Ileum (tissue), 1 donor: ENCODE data around the genes ESRRG and RRP15.

DNA sequence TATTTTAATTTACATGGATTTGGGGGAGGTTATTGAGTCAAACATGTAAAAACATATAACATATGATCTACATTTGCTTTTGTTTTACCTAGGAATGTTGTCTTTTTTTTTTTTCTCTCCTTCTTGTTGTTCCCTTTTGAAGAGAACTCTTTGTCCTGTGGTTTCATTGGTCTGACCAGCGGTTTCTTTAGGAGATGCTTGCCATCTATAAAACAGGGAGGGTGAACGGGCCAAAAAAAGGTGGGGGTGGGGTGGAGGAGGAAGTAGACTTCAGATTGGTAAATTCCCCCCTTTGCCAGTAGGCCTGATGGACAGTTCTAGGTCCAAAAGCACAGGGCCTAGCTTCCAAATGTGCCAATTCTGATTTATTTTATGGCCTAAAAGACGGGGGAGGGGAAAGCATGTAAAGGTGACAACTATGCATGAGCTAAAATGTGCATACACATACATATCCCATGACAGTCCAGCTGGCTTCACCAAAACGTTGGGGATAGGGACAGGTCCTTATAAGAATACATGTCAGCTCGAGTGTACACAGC is 6.5 kb upstream of the PROX1 start:
- PRO-cap: no peak

- PRO-cap: no peak
Observed at GRCh38 chr1:214028036-214028855, 40.5 kb downstream of the PROX1 start.

DNA sequence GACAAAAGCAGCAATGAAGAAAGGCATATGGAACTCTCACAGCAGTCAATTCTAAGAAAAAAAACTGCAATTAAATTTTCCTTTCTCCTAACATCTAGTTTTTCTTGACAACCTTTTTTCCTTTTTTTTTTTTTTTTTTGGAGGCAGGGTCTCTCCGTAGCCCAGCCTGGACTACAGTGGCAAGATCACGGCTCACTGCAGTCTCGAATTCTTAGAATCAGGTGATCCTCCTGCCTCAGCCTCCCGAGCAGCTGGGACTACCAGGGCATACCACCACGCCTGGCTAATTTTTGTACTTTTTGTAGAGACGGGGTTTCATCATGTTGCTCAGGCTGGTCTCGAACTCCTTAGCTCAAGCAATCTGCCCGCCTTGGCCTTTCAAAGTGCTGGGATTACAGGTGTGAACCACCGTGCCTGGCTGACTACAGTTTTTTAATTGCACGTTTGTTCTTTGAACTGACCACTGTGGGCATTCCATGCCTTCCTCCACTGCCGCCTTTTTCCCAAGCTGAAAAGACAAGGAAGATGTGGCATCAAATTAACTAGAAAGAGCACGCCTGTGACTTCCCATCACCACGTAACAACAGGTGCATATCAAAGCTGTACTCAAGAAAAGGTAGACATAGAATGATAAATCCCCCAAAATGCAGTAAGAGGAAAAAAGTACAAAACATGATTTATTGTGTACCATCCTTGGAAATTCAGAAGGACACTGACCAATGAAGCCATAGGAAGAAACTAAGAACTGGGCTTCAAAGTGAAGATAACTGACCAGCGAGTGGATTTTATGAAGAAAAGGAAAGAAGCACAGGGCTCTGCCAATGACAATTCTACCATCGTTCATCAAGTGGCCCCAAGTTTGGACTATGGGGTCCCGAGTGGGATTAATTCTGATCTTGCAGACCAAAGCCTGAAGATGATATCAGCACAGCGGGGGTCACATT is 75.2 kb downstream of the SMYD2 start:
- PRO-cap: no peak

DNA sequence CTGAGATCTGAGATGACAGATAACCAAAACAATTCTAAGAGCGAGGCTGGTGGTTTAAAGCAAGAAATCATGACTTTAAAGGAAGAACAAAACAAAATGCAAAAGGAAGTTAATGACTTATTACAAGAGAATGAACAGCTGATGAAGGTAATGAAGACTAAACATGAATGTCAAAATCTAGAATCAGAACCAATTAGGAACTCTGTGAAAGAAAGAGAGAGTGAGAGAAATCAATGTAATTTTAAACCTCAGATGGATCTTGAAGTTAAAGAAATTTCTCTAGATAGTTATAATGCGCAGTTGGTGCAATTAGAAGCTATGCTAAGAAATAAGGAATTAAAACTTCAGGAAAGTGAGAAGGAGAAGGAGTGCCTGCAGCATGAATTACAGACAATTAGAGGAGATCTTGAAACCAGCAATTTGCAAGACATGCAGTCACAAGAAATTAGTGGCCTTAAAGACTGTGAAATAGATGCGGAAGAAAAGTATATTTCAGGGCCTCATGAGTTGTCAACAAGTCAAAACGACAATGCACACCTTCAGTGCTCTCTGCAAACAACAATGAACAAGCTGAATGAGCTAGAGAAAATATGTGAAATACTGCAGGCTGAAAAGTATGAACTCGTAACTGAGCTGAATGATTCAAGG is 38.8 kb downstream of the CENPF start:
- PRO-cap: no peak

GRCh38 chr1:215081621-215082031 is 911 bp upstream of the KCNK2 start:
- PRO-cap: no peak

DNA sequence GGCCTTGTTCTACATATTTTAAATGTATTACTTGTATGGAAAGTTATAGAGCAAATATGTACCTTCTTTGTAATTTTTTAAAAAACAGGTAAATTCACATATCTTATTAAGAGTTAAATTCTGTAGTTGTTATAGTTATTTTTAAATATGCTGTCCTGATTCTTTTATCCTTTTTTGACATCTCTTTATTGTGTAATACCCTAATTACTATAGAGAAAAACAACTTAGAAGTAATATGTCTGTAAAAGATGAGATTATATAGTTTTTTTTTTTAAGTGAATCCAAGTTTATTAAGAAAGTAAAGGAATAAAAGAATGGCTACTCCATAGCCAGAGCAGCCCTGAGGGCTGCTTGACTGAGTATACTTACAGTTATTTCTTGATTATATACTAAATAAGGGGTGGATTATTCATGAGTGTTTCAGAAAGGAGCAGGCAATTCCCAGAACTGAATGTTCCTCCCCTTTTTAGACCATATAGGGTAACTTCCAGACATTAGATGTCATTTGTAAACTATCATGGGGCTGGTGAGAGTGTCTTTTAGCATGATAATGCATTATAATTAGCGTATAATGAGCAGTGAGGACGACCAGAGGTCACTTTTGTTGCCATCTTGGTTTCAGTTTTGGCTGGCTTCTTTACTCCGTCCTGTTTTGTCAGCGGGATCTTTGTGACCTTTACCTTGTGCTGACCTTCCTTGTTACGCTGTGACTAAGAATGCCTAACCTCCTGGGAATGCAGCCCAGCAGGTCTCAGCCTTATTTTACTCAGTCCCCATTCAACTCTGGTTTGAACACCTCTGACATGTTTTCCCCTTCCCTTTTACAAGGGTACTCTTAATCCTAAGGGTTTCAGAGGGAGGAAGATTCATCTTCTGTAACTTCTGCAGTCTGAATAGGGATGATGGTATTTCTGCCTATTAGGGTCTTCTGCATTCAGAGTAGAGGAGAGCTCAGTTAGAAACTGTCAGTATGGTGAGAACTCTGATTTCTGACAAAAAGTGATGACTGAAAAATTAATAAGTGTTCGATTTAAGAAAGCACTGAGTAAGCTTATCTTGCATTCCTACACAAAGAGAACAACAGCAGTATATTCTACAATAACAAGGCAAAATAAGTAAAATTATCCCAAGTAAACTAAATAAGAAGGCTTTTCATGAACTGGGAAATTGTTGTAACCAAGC is 16.1 kb downstream of the KCTD3 start:
- PRO-cap: no peak

DNA sequence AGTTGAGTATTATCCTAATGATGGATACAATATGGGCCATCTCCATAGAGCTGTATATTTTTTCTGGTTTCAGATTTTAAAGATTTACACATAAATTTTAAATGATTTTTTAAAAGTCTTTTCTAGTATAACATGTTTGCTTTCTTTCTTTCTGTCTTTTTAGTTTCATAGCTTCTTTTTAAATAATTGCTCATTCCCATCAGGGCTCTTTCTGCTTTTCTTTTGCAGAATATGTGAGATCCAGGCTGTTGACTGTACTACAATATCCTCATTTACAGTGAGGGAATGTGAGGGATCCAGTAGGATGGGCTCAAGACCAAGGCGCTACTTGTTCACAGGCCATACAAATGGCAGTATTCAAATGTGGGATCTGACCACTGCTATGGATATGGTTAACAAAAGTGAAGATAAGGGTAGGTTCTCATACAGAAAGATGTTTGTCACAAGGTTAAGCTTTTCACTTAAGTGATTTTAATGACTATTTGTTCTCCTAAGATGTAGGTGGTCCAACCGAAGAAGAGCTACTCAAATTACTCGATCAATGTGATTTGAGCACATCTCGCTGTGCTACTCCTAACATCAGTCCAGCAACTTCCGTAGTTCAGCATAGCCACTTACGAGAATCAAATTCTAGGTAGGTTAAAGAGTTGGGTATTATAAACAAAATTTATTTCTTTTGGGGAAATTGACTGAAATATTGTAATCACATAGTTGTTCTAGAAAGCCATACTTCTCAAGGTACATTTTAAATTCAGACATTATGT is 51.7 kb downstream of the KCTD3 start:
- PRO-cap: no peak

- PRO-cap: unidirectional peak, plus-strand start at chr1:216311579
Observed at GRCh38 chr1:216311332-216311970, 111.8 kb downstream of the USH2A start.

DNA sequence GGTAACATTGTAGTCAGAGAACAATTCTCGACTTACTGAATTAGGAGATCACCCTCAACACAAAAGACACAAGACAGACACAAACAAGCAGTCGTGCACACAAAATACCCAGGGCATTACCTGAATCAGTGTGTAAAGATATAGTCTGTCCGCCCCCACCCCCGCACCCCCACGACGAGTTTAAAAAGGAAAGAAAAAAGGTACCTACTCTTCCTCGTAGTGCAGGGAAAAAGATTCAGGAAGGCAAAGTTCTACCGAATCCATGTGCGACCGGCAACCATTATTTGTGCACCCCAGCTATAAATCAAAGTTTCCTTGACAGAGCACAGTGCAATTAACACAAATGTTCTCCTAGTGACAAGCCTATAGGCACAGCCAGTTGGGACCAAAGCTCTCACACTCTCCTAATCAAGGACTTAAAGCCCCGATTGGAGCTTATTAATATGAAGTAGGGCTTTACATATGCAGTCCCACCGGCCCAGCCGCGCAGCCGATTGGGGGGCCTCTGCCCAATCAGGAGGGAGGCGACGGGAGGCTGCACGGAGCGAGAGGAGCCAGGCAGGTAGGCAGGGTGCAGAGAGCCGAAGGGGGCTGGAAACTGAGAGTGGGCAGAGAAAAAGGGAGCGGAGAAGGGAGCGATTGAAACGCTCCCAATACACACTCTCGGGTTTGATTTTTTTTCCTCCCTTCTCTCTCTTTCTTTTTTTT is at the start of gene ESRRG:
TSS of gene ESRRG (minus strand) at position 394 of the 708 bp plus-strand sequence.
- PRO-cap: bidirectional peak, plus-strand start at position 565 of the sequence, minus-strand start at position 410 of the sequence

GRCh38 chr1:217076731-217077417 is 353.6 kb upstream of the ESRRG start:
- PRO-cap: no peak

DNA sequence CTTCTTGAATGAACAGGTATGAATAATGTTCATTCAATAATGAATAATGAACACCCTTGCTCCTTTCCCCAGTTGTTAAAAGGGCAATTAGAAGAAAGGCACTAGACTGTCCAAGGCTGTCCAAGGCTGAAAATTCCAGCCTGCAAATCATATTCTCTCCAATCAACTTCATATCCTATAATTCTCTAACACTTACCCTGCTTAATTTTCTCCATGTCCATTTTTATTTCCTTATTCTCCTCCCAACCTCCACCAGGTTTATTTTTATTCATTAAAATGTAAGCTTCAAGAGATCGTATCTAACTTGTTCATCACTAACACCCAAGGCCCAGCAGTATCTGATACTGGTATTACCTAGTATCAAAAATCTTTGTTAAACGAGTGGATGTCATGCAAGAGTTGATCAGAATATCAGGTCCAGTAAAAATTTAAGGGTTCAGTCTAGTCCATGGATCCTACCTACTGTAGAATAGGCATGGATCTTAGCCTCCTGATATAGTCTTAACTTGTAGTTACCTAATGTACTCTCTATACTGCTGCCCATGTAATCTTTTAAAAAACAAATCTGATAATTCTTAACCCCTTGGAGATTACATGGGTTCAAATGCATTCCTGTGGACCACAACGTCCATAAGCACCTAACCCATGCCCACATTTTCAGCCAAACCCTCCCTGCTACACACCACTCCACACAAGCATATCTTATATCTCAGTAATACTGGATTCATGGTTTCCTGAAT is 29.1 kb downstream of the GPATCH2 start:
- PRO-cap: no peak

DNA sequence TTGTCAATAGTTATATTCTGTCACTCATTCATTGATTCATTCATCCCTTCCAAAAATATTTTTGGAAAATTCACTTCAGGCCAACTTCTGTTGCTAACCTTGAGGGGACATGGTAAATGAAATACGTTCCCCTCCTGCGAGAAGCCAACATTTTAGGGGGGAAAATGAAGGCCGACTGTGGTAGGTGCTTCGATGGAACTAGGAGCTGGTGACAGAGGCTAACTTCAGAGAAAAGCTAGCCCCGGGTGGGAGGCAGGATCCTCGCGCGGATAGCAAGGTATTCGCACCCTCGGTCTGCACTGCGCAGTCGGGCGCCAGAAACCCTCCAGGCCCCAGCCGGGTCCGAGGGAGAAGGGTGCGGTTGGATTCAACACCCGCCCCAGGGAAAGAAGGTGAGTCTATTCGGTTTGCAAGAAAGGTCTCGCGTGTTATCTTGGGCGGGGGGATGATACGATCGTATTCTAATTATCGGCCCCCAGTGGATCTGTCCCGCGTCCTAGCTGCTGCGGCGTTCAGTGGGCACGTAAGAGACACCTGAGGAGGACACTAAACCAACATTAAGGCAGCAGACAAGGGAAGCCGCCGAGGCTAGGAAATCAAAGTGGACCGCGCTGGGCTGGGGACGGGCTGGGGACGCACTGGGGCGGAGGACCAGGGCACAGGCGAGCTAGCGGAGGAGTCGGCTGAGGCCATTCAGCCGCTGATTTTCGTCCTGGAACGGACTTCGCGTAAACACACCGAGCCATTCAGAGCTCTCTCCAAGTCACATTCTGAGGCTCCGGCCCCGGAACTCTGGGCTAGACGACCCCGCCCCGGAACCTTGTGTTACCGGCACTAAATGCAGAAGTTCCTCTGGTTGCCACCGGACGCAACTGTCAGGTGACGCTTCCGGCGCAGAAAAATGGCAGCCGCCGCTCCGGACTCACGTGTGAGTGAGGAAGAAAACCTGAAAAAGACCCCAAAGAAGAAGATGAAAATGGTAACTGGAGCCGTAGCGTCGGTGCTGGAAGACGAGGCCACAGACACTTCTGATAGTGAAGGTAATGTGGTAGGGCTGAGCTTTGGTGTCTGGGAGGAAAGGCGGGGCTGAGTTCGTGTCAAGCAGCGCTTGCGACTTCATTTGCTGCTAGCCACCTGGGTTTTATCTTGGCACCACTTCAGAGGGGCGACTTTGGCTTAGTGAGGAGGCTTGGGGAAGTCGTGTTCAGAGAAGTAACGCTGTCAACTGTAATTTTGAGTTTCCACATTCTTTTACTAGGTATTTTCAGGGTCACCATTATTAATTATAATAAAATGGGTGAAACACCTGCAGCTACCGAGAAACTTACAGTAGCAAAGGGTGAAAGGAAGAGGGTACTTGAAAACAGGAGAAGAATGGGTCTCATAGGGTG is at the start of gene RRP15:
TSS of gene RRP15 (plus strand) at position 878 of the 1,391 bp plus-strand sequence.
- PRO-cap: bidirectional peak, plus-strand start at position 878 of the sequence, minus-strand start at position 772 of the sequence

DNA sequence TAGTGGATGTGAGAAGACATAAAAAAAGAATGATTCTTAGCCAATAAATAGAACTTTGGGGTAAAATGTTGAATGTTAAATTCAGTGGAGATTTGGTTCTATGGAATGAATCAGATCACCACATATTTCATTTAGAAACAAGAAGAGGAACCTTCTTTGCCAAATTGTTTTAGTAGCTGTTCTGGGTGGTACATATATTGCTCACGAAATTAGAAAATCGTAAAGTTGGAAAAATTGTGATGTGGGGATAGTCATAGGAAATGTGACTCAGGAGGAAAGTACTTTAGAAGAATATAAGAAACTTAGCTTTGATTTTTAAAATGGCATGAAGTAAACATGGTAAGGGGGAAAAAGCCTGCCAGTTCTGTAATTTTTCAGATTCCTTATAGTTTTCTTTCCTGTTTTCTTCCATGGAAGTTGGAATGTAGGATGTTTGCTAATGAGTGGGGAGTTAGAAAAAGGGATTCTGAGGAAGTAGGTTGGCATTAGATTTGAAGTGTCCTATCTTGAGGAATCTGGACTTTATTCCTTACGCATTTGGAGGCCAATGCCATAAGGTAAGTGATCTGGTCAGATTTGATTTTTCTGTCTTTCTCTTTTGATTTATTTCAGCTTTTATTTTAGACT is 27.5 kb downstream of the RRP15 start:
- PRO-cap: no peak

DNA sequence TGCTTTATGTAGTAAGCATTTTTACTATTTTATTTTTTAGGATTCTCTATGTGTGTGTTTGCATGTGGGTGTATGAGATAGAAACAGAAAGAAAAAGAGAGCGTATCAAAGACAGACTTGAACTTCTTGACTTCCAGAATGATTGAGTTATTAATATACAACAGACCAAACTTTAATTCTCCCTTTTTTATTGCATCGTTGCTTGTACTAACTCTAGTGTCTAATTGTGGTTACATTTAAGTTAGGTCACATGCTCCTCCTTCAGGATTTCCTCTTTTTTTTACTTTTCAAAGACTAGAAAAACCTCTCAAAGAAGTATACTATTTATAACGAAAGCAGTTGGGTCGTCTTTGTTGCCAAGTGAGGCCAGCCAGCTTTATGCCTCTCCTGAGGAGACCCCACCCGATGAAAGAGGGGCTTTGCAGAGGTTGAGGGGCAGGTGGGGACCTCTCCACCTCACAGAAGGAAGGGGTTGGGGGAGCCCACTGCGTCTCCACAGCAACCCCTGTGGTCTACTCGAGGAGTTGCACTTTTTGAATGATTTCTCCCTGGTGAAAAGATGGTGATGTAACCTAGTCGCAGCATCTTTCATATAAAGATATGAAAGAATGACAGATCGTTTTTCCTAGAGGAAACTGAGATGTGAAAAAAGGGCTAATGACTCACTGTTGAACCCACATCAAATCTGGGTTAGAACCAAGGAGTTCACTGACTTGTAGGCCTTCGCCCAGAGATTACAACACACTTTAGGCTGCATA is 6.3 kb downstream of the TGFB2 start:
- PRO-cap: no peak

DNA sequence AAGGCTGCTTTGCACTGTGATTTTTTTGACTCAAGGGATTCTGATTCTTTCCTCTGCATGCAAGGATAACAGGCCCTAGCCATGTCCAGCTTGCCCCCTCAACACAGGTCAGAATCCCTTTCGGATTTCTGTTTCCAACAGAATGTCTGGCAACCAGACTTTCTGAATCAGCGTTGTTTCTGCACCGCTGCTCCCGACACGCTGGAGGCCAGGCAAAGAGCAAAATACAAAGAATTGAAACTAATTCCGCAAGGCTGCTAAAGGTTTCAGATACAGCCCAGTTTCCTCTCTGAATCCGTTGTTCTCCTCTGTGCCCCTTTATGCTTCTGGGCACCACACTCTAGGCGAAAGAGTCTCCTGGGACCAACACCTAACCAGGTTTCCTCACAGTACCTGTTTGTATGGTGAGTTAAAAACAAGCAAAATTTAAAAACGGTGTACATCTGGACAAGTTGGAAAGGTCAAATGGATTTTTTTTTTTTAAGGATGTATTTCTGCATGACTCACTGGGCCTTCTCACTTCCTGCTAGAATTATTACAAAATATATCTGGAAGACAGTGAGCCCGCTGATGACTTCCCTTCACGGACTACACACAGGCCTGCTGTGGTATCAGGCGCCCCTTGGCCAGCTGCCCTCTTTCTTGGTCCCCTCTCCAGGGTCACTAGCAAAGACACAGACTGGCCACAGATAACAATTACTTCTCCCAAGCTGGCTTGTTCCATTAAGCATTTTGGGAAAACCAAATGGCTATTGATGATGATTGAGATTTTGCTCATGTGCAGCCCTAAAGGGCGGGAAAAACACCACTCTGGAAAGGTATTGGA is 118.3 kb downstream of the TGFB2 start:
- PRO-cap: no peak

DNA sequence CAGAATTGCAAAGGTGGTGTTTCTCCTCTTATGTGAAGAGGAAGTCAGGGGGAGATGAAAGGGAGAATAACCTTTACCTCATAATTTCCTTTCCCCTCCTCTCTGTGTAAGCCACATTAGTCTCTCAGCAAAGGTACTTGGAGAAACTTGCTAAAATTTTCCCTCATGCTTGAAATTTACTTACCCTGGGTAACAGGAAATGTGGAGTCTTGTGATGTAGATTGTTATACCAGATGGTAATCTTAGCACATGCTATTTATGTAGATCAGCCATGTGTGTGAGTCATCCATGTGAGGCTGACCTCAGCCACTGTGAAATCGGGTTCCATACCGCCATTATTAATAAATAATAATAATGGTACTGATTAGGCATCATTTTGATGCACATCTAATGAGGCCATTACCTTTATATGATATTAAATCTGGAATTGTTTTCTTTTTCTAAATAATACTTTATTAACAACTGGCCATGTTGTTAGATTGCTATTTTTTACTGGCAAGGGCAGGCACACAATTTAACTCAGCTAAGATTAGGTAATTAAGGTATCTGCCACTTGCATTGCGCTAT is 128.5 kb downstream of the TGFB2 start:
- PRO-cap: no peak

- PRO-cap: no peak
Observed at GRCh38 chr1:219272126-219272540, 98.5 kb downstream of the LYPLAL1 start.

- PRO-cap: no peak
Observed at GRCh38 chr1:219318646-219319075, 145.0 kb downstream of the LYPLAL1 start.

DNA sequence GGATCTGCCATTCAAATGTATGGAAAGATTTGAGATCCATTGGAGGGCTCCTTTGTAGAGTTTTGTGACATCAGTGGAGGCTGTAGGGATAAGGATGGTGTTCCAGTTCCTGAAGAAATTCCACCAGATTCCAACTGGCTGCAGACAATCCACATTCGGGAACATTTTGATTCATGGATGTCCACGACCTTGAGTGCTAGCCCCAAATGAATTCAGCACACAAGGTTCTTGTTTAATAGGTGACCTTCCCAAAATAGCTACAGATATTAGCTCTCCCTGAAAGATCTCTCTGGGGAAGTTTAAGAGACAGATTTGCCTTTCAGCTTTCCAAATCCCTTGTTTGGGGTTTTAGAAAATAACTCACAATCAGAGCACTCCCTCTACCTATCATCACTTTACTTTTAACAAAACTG is 128.4 kb upstream of the ZC3H11B start:
- PRO-cap: no peak

- PRO-cap: no peak
Observed at GRCh38 chr1:220019858-220020251, 26.4 kb downstream of the EPRS1 start.